HEK293 (cell line): ENCODE results near the genes PFDN5 and TARBP2.

DNA sequence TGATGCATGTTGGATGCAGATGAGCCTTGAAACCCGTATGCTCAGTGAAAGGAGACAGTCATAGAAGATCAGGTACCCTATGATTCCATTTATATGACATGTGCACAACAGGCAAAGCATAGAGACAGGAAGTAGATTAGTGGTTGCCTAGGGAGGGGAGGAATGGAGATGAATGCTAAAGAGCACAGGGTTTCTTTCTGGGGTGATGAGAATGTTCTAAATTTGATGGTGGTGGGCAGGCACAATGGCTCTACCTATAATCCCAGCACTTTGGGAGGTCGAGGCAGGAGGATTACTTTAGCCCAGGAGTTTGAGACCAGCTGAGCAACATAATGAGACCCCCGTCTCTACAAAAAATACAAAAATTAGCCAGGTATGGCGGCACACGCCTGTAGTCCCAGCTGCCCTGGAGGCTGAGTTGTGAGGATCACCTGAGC, 3.6 kb upstream of the KRT8 start:
- PRO-cap = no peak
- RRBS, 2 experiments = no CpG with 5 or more reads among the region's 5 CpGs

DNA sequence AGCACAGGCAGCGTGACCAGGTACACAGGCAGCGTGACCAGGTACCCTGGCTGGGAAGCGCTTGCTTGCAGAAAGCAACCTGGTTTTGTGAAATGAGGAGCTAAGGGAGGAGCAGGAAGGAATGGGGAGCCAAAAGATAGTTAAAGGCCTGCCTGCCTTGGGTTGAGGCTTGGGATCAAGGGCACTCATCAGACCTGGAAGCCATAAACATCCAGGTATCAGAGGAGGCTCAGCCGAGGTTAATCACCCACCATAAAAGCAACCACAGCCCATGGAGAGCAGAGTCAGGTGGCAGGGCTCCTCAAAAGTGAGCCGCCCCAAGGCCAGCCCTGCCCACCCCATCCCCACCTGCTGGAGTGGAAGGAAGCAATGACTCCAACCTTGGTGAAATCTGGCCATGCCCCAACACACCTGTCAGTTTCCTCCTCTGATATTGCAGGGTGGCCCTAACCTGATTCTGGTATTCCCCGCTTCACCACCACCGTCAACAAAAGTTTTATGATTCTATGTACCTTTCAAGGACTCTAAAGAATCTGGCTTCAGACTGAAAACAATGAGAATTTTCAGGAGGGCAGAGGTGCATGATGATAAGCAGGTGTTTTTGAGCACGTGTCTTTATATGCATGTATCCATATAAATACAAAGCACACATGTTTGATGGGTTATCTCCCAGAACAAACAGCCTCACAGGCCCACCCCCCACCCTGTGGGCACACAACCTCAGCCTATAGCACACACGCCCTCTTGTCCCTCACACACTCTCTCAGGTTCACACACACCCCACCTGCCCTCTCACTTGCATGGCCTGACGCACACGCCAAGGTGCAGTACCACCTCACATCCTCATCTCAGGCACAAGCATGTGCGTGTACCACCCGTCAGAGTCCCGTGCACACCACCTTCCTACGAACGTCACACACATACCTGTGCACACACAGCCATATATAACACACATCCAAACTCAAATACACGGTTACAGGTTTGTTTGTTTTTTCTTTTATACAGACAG, 8.3 kb upstream of the KRT8 start:
- PRO-cap = no peak
- RRBS, 2 experiments = no CpG with 5 or more reads among the region's 17 CpGs

GRCh38 chr12:52942436-52942751, 6.5 kb upstream of the KRT18 start:
- PRO-cap = no peak
- RRBS, 2 experiments = no CpG with 5 or more reads among the region's 4 CpGs

DNA sequence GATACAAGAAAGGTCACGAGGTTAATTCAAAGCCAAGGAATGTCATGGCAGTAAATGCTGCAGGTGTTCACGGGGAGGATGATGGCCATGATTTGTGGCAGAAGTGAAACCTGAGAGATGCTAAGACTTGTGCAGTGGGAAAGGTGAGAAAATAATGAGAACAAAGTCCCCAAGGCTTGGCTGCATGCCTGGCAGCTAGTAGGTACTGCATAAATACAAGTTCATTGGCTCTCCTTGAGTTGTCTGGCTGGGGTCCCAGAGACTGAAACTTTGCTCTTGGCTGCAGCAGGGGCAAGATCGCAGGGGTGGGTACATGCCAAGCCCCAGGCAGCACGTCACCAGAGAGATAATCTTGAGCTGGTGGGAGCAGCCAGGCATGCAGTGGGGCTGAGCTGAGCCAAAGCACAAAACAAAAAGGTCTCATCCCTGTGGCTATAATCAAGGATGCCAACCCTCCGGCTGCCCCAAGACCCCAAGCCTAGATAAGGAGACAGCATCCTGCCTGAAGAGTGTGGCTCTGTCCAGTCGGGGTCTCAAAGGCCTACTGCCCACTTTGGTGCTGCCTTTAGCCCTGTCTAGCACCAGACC, 21.3 kb downstream of the KRT18 start:
- PRO-cap = no peak
- RRBS, 2 experiments = no CpG with 5 or more reads among the region's 6 CpGs

DNA sequence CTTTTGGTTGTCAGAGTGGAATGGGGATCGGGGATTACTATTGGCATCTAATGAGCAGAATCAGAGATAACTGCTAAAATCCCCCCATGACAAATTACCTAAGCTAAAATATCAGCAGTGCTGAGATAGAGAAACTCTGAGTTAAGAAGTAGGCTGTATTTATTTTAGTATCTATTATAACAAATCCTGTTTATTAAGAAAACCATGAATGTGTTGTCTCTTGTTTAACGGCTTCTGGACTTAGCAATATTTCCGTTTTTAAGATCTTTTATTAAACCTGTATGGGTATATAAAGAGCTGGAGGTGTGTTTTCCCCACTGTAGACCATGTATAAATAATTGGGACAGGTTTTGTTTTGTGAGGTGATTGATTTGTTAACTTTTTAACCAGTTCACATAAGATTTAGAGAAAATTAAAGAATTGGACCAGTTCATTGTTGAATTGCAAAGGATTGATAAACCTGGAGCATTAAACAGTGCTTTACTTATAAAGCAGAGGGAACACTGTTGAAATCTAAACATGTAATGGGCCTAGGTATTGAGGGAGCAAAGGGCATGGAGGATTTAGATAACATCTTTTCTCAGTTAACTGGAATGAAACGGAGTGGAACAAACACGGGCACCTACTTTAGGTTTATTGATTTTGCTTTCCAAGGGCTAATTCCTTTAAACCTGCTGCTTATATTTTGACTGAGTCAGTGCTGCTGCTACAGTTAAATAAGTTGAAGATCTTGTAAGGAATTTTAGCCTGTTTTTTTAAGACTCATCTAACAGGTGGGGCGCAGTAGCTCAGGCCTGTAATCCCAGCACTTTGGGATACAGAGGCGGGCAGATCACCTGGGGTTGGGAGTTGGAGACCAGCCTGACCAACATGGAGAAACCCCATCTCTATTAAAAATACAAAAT, 5.5 kb downstream of the EIF4B start:
- PRO-cap = no peak
- RRBS, 2 experiments = no CpG with 5 or more reads among the region's 7 CpGs

- PRO-cap = no peak
- RRBS, 2 experiments = no CpG with 5 or more reads among the region's 14 CpGs
These were observed 5.8 kb upstream of the TNS2 start for GRCh38 chr12:53043824-53044725.

DNA sequence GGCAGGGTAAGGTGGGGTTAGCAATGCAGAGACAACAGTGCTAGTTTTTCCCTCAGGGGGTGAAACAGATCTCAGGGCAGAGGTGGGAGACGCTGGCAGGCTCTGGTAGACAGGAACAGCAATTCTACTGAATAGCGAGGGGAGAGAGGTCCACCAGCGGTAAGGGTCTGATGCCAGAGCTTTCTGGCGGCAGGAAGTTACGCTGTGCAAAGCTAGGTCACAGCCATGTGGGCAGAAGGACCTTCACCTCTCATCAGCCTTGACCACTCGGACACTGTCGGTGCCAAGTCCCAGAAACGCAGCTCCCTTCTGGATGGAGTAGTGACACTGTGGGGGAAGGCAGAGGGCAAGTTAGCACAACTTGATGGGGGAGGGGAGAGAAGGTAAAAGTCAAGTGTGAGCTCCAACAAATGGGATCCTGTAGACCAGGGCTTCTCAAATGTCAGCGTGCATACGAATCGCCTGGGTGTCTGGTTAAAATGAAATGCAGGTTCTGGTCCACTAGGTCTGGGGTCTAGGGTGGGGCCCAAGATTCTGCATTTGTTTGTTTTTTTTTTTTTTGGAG, 10.3 kb upstream of the ZNF740 start:
- PRO-cap = no peak
- RRBS, 2 experiments = no CpG with 5 or more reads among the region's 11 CpGs

DNA sequence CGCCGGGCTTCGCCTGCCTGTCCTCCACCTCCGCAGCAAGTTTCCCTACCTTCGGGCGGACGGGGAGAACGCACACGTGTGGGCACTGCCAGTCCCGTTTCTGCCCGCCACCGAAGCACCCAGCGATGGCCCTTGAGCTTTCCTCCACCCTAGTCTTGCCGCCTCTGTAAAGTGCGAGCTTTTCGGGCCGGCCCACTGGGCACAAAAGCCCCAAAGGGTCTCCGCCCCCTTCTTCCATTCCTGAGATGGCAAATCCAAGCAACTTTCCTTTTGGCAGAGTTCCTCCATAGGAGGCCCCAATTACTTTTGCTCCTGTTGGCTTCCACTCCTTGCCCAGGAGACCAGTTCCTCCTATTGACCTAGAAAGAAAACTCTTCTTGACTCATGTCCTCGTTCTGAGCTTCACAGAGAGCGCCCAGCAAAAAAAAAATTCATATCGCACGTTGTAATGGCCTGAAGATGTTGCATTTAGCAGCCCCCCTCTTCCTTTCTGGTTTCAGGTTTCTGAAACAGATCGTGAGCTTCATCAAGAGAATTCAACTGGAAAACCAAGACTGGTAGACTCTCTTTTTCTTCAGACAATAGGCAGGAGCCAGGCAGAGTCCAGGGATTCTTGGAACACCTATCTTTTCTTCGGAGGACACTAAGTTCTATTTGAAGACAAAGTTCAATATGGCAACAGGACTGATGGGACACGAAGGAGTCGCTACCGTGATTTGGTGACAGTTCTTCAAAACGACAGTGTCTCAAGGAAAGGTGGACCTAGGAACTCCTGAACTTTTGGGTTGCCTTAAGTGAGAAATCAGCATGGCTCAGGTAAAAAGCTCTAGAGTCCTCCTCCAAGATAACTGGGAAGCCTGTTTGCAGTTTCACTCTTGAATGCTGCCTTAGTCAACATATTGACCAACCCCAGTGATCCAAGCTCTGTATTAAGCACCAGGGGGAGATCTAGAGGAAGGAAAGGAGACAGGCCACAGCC, 741 bp upstream of the CSAD start:
- PRO-cap = unidirectional peak, minus-strand start at position 168 of the sequence
- RRBS, 2 experiments = no CpG with 5 or more reads among the region's 28 CpGs

DNA sequence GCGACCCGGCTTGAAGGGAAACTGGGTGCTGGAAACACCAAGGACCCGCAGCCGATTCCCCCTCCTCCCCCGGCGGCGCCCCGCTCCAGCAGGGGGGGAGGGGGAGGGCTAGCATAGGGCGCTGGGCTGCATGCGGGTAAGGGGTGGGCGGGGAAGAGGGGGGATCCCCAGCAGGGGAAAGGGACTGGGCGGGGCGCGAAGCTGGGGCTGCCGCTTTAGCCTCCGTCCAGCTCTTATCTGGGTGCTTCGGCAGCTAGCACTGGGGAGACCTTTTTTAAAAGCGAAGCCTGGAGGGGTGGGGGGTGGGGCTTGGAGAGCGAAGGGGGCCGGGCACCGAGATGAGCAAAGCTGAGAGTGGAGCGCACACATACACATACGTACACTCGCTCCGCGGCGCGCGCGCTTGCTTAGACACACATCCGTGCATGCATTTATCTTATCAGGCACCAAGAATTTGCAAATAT, 11.9 kb downstream of the RARG start:
- PRO-cap = bidirectional peak, plus-strand start at position 372 of the sequence, minus-strand start at position 239 of the sequence
- RRBS, 2 experiments = 2 to 20% methylated on average over 4 to 5 of the region's 31 CpGs

DNA sequence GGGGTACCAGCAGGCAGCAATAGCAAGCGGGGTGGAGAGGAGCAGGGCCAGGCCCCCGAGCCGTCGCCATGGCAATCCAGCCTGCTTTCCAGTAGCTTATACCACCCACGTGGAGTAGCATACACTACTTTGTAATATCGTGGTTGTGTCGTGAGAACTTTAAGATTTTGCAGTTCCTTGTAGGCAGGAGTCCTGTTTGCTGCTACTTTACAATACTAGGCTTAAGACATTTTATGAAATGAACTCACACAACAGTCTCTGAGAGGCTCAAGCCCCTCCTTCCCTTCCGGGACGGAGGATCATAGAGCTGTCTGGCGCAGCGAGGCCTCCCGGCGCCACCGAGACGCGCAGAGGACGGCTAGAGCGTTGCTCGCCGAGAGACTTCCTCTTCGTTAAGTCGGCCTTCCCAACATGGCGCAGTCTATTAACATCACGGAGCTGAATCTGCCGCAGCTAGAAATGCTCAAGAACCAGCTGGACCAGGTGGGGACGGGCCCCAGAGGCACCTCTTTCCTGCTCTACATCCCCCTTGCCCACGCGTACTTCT, at the start of gene PFDN5:
Gene PFDN5 (plus strand): TSS at position 386 of the 547 bp plus-strand sequence.
- PRO-cap = bidirectional peak, plus-strand start at position 424 of the sequence, minus-strand start at position 281 of the sequence
- RRBS, 2 experiments = 2% methylated on average over 4 of the region's 28 CpGs; no CpG with 5 or more reads in 1 of the 2 experiments

- PRO-cap = no peak
- RRBS, 2 experiments = no CpG with 5 or more reads among the region's 3 CpGs
These were observed 8.0 kb upstream of the SP7 start for GRCh38 chr12:53344151-53344459.

GRCh38 chr12:53383421-53383788, 3.4 kb downstream of the SP1 start:
- PRO-cap = no peak
- RRBS, 2 experiments = no CpG with 5 or more reads among the region's 2 CpGs

DNA sequence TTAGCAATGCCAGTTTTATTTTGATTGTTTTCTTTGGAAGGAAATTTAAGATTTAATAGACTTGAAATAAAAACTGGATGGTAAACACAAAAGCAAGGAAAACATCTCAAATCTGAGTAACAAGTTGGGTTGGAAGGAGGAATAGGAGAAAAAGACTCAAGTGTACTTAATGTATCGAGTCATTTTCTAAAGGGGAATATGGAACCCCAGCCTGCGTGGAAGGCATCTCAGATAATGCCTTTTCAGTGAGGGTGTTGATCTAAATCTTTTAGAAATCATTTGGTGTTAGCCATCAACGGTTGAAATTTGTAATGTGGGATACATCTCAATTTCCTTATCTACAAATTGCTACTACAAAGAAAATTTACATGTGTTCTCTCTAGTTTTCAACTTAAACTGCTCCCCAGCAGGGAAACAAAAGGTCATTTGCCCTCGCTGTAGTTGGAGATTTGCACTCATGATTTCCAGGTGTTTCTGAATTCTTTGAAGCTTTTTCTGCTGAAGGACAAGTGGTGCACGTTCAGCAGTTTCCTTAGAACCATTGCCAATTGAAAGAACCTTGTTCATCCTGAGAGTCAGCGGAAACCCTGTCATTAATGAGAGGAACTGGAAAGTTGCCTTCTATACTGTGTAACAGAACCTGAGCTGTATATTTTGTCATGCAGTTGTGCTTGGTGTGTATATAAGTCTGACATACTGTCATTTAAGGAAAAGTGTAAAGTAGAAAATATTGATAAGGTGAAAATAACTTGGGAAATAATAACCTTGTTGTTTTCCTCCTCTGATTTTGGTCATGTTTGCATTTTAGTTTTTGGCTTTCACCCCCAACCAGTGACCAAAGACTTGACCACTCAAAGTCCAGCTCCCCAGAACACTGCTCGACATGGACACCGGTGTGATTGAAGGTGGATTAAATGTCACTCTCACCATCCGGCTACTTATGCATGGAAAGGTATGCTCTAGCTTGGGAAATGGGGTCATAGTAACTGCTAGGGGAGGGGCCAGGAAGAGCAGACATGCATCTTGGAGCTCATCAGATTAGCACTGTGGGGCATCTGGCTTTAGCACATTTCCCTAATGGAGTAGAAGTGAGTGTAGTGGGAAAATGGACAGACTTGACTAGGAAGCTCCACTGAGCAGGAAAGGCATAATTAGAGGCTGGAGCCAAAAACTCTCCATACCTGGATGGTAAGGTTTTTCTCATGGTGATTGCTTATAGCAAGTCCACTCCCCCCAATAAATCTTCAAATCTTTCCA, 2.4 kb downstream of the PCBP2 start:
- PRO-cap = no peak
- RRBS, 2 experiments = 42 to 50% methylated on average over 1 of the region's 9 CpGs

- PRO-cap = no peak
- RRBS, 2 experiments = no CpG with 5 or more reads among the region's 5 CpGs
These were observed 3.4 kb downstream of the PCBP2 start for GRCh38 chr12:53455175-53455747.

- PRO-cap = no peak
- RRBS, 2 experiments = no CpG with 5 or more reads among the region's 13 CpGs
These were observed 4.8 kb downstream of the PCBP2 start for GRCh38 chr12:53456367-53457528.

GRCh38 chr12:53480456-53481511, 18.5 kb downstream of the MAP3K12 start:
- PRO-cap = no peak
- RRBS, 2 experiments = no CpG with 5 or more reads among the region's 13 CpGs

DNA sequence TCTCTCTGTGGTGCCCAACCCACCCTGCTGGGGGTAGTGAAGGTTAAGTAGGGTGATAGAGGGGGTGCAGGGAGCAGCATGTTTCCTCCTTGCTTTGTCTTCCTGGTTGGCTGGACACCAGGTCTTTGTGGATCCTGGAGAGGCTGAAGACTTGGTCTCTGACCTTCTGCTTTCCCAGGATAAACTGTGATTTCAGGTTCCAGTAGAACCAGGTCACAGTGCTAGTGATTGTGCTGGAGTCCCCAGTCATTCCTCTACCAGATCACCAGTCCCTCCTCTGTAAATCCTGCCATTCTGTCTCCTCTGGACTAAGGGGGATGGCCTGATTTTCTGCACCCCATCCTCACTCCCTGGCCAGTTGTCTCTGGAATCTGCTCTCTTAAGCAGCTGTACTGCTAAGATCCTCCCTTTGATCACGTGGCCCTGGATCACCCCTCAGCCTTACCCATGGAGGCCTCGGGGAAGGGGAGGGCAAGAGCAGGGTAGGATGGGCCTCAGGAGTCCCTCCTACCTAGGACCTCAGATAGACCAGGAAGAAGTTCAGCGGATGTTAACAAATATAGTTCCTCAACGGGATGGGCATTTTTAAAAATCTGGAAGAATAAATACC, 3.1 kb downstream of the MAP3K12 start:
- PRO-cap = no peak
- RRBS, 2 experiments = no CpG with 5 or more reads among the region's 4 CpGs

- PRO-cap = bidirectional peak, plus-strand start at chr12:53501352, minus-strand start at chr12:53500673; bidirectional peak, plus-strand start at chr12:53501586, minus-strand start at chr12:53501550
- RRBS, 2 experiments = 1 to 2% methylated on average over 8 of the region's 72 CpGs
These were observed at the start of gene TARBP2 for GRCh38 chr12:53500868-53501964. TSS of gene TARBP2 (plus strand) at chr12:53501283.

DNA sequence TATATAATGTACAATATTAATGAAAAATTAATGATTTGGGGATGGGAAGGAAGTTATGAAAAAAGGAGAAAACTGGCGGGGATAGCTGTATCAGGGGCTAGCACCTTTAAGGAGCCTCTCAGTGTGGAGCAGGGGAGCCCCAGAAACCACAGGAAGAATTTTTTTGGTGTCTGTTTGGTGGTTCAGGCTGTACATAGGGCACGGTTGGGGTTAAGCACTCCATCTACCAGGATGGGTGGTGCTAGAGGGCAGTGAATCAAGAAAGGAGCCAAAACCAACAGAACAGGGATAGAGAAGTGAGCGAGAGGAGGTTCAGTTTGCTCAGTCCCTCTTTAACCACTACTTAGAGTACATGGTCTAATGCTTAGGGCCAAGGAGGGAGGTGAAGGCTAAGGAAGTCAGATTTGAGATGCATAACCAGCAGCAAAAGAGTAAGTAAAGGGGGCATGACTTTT, 6.4 kb upstream of the NPFF start:
- PRO-cap = no peak
- RRBS, 2 experiments = no CpG with 5 or more reads among the region's 3 CpGs

- PRO-cap = no peak
- RRBS, 2 experiments = no CpG with 5 or more reads among the region's 2 CpGs
These were observed 16.3 kb downstream of the ATP5MC2 start for GRCh38 chr12:53659563-53659986.